Spleen (tissue), 7 donors: ENCODE measurements around the gene KCNG1.

DNA sequence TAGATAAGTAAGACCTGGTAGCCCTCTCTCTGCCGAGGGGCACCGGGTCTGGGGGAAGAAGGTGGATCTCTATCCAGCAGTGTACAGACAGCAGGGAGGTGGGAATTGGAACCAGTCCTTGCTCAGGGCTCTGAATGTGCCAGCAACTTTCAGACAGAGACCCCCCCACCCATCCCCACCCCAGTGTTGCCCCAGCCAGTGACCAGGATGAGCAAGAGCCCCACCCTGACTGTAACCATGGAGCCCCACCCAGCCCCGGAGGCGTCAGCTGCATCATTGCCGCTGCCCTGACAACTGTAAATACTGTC lies 23.6 kb downstream of the MOCS3 start:
- PRO-cap, 4 experiments: no peak in any of the 4 experiments
- RAMPAGE, long total RNA, 4 experiments: no peak in any of the 4 experiments

DNA sequence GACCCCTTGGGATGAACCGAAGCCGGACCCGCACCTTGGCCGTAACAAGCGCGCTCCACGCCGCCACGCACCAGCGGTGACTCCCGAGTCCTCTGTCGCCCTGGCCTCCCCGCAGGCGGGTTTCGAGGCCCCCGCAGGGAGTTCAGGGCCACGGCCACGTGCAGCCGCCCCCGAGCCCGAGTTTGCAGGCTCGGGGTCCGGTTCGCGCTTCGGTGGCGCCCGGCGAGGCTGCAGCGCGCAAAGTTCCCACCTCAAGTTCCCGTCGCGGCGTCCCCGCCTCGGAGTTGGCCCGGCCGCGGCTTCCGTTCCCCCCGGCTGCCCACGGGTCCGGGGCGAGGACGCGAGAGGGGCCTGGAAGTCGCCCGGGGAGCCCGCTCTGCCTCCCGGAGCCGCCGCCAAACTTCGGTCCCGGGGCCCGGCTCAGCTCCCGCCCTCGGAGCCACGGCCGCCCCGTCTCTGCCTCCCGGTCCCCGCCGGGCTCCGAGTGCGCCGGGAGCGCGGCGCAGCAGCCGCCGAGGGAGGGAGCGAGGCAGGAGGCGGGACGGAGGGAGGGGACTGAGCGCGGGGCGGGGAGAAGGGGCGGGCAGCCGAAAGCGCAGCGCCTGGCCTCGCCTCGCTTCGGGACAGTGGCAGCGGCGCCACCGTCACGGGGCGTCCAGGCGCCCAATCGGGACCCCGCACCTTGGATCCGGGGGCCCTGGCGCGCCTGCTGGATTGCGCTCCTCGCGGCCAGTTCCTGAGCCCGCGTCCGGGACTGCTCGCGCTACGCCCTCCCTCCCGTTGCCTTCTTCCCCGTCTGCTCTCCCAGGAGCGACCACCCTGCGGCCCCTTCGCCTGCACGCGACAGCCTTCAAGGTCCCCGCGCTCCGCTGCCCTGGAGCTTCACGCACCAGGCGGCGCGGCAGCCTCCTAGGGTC lies at the start of gene KCNG1:
TSS of gene KCNG1 (minus strand) at position 488 of the 917 bp plus-strand sequence.
- PRO-cap, 4 experiments: peak in 4 of 4 experiments; most common plus-strand start position 739 of the sequence (in 3); most common minus-strand start position 482 of the sequence (in 4)
- RAMPAGE, long total RNA, 4 experiments: no peak in any of the 4 experiments

DNA sequence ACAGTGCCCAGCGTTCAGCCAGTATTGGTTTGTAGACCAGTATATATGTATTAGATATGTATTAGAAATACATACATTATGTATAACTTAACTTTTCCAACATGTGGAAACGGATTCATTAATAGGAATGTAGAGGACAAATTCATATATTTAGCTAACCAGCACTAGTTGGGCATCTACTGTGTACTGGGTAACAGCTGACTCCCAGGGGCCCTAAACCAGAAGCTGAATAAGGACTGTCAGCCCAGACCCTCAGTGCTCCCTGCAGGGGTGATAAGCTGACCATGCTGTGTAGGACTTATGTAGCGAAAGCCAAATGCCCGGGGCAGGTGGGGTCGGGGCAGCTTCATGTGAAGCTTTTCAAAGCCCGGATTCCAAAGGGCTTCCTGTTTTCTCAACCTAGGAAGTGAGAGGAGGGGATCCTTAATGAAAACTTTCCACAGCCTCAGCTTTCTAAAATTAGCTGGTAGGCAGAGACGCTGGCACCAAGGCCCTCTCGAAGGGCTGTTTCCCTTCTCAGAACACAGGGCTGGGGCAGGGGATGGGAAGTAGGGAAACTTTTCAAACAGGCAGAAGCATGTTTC lies 149.1 kb downstream of the NFATC2 start:
- PRO-cap, 4 experiments: no peak in any of the 4 experiments
- RAMPAGE, long total RNA, 4 experiments: no peak in any of the 4 experiments

GRCh38 chr20:51433751-51434468 lies 108.6 kb downstream of the NFATC2 start:
- PRO-cap, 4 experiments: no peak in any of the 4 experiments
- RAMPAGE, long total RNA, 4 experiments: start-site peak on the minus strand in 1 of 4 experiments, at chr20:51433989-51434113 at its widest, 6 reads per replicate

DNA sequence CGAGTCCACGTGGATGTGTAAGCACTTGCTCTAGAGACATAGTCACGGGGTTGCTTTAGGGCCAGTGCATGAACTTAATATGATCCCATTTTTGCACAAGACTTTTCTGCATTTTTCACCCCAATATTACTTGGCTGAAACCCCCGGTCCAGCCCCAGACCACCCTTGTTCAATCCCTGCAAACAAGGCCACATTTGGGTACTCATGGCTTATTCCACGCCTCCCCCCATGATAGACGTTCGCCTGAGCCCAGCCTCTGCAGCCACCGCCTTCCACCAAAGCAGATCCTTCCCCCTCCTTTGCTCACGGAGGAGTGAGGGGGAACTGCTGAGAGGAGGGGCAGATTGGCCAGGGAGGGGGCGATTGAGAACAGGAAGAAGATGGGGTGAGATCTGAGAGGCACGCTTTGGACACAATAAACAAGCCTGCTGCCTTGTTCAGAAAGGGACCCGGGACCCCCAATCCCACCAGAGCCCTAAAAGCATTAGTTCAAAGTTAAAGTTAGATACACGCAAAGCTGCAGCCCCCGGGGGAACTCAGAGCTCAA lies 45.1 kb downstream of the NFATC2 start:
- PRO-cap, 4 experiments: peak in 1 of 4 experiments; most common plus-strand start position 372 of the sequence (in 1)
- RAMPAGE, long total RNA, 4 experiments: no peak in any of the 4 experiments

DNA sequence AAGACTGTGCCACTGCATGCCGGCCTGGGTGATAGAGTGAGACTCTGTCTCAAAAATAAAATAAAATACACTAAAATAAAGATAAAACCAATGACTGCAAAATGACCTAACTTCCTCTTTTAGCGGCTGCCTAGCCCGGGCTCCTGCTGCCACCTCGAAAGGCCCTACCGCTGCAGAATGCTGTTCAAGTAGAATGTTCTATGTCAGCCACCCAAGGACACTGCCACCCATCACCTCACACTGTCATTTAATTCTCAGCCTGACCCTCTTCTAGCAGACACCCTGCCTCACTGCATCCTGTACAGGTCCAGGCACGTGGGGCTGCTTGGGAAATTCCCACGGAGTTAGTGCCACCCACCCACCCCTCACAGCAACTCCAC lies 17.4 kb downstream of the NFATC2 start:
- PRO-cap, 4 experiments: peak in 1 of 4 experiments; most common plus-strand start position 191 of the sequence (in 1); most common minus-strand start position 156 of the sequence (in 1)
- RAMPAGE, long total RNA, 4 experiments: no peak in any of the 4 experiments

DNA sequence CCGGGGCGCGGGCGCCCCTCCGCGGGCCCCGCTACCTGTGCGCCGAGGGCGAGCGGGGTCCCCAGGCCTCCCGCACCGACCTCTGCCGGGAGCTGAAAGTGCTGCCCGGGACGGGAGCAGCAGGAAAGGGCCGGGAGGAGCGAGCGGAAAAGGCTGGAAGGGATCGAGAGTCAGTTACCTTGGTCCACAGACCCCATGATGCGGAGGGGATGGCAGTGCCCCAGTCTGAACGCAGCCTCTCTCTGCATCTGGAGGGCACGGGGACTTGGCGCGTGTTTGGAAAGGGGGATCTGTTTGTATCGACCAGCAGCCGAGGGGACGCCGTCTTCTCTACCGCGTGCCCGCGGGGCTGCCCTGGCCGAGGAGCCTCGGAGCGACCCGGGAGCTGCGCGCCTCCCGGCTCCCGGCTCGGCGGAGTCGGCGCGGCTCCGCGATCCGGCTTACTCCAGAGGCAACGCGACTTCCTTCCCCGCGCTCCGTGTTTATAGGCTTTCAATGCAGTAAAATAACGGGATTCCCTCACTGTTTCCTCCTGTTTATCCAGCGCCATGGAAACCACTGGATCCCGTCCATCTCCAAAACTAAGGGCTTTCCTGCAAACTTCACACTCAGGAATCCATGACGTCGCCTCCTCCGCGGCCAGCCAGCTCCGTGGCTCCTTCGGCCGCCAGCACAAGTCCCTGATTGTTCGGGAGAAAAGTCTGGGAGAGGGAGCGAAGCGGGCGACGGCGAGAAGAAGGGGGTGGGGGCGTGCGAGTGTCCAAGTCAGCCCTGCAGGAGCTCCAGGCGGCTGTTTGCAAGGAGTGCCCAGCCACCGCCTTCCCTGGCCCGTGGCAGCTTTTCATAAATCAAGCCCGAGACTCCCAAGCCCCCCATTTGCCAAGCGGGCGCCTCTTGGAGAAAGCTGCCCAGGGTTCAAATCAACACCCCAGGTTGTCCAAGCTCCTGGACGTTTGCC lies 20.1 kb upstream of the NFATC2 start:
- PRO-cap, 4 experiments: peak in 4 of 4 experiments; most common plus-strand start position 196 of the sequence (in 2); most common minus-strand start position 84 of the sequence (in 2)
- RAMPAGE, long total RNA, 4 experiments: no peak in any of the 4 experiments

- PRO-cap, 4 experiments: no peak in any of the 4 experiments
- RAMPAGE, long total RNA, 4 experiments: no peak in any of the 4 experiments
Observed at GRCh38 chr20:51725351-51726255, 42.6 kb downstream of the ATP9A start.

DNA sequence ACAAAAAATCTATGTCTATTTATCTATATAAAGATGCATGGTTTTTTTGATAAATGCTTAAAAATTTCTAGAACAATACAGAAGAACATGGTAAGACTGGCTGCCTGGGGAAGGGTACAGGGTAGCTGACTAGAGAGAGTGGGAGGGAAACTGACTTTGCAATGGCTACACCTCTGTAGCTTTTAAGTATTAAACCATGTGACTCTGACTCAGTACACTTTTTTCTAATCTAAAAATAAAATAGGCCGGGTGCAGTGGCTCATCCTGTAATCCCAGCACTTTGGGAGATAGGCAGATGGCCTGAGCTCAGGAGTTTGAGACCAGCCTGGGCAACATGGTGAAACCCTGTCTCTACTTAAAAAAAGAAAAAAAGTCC lies 18.6 kb downstream of the ATP9A start:
- PRO-cap, 4 experiments: no peak in any of the 4 experiments
- RAMPAGE, long total RNA, 4 experiments: no peak in any of the 4 experiments

- PRO-cap, 4 experiments: peak in 1 of 4 experiments; most common plus-strand start chr20:51801160 (in 1); most common minus-strand start chr20:51801002 (in 1)
- RAMPAGE, long total RNA, 4 experiments: no peak in any of the 4 experiments
Observed at GRCh38 chr20:51800507-51801404, 1.6 kb downstream of the SALL4 start.

DNA sequence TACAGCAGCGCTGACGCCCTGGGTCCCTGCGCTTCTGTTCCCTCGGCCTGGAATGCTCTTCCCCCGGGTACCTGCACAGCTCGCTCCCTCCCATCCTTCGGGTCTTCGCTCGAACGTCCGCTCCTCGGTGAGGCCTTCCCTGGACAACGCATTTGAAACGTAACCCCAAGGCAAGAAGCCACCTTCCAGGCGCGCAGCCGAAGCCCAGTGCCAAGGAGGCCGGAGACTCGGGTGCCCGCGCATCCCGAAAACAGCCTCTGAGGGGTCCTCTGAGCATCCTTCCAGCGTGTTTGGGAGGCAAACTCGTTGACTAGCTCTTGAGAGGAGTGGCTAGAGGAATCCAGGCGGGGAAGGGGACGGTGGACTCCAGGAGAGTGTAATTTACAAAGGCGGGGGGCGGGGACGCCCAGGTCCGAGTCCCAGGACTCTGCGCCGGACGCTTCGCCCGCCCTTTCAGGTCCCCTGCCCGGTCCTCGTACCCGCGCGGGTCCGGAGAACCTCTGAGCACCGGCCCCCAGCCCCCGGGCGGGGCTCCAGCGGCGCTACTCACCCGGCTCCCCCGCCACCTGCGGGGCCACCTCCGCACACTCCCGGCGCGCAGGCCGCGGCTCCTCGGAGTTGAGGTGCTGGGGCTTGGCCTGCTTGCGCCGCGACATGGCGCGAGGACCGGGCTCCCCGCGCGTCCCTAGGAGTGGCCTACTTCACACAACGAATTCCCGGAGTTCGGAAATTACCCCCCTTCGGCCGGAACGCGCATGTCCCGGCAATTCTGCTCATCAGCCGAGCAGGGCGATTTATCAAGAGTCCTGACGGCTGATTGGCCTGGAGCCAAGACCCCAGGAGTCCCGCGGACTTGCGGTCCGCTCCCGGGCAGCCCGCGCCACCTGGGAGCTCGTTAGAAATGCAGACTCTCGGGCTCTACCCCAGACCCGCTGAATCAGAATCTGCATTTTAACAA lies 86.7 kb downstream of the ZFP64 start:
- PRO-cap, 4 experiments: peak in 2 of 4 experiments; most common minus-strand start position 619 of the sequence (in 2)
- RAMPAGE, long total RNA, 4 experiments: no peak in any of the 4 experiments

DNA sequence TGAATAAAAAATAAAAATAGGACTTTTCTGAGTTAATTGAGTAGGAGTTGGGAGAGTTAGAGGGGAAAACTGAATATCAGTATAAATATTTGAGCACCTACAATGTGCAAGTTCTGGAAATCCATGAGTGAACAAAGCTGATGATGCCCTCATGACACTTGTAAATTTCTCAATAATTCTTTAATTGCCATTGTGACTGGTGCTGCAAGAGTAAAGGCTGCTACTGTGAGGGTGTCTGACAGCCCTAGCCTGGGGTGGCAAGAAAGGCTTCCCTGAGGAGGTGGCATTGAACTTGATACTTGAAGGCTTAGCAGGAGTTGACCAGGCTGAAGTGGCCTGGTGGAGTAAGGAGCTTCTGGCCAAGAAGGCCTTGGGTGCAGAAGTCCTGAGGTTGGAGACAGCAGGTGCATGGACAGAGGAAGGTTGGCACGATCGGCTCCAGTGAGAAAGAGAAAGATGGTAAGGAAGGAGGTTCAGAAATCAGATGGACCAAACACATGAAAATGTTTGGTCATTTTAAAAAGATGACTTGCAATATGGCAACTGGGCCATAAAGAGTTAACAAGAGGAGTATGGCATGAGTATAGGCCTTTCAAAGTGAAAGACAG lies 34.8 kb downstream of the TSHZ2 start:
- PRO-cap, 4 experiments: no peak in any of the 4 experiments
- RAMPAGE, long total RNA, 4 experiments: no peak in any of the 4 experiments

DNA sequence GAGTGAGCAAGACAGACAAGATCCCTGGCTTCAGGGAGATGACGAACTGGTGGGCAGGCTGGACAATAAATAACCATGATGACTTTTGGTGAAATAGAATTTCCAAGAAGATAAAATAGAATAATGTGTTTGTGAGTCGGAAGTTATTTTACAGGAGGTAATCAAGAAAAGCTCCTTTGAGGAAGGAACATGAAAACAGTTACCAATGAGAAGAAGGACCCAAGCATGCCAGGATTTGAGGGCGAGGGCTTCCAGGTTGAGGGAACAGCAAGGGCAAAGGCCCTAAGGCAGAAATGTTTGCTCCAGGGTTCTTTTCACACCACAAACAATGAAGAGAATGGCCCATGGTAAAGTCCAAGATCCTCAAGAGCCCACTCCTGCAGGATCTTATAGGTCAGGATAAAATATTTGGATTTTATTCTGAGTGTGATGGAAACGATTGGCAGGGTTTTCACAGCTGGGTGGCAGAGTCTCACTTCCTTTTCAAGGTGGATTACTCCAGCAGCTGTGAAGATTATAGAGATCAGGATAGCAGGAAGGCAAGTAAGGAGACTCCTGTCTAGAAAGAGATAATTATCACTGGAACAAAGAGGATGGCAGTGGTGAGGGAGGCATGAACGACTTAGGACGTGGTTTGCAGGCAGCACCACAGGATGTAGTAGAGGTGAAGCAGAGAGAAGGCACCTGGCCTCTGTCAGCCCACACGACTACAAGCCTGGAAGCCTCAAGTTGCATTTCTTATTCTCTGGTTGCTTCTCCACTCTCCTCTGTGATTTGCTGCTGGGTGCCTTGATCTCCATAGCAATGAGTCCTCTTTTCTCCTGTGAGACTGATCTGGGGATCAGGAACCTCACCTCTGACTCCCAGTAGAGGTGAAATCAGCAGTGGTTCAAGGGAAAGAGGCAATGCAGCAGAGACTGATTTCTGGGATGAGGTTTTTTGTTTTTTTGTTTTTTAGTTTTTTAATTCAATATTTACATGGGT lies 62.6 kb downstream of the TSHZ2 start:
- PRO-cap, 4 experiments: no peak in any of the 4 experiments
- RAMPAGE, long total RNA, 4 experiments: no peak in any of the 4 experiments

DNA sequence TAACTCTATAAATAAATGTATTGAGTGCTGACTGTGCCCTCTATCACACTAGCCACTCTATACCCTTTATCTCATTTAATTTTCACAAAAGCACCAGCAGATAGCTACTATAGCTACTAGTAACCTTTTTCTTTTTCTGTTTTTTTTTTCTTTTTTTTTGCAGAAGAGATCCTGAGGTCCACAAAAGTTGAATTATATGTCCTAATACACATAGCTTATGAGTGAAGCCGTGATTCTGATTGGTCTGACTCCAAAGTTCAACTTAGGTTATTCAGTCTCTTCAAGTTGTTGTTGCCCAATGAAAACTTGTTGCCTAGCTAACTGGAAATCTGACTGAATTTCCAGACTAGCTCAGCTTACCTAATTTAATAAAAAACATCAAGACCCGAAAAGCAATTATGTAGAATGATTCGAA lies 107.5 kb downstream of the TSHZ2 start:
- PRO-cap, 4 experiments: no peak in any of the 4 experiments
- RAMPAGE, long total RNA, 4 experiments: no peak in any of the 4 experiments

DNA sequence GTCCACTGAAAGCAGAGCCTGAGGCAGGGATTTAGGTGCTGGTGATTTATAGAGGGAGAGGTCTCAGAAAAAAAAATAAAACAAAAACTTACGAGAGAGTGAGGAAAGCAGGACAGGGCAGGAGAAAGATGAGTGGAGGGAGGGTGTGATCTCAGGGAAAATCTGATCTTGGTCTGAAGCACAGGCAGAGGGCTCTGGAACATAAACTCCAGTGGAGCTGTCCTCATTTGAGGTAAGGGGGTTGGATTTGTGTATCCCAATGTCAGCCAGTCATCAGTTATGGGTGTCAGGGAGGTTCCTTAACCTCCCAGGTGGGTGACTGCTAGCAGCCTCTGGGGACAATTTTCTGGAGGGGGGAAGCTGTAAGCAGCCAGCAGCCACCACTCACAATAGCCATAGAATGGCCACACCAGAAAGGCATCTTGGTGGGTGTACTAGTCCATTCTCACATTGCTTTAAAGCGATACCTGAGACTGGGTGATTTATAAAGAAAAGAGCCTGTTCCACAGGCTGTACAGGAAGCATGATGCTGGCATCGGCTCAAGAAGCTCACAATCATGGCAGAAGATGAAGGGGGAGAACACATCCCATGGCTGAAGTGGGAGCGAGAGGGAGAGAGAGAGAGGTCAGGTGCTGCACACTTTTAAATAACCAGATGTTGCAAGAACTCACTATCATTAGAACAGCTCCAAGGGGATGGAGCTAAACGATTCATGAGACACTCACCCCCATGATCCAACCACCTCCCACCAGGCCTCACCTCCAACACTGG lies 146.4 kb downstream of the TSHZ2 start:
- PRO-cap, 4 experiments: no peak in any of the 4 experiments
- RAMPAGE, long total RNA, 4 experiments: no peak in any of the 4 experiments

- PRO-cap, 4 experiments: no peak in any of the 4 experiments
- RAMPAGE, long total RNA, 4 experiments: no peak in any of the 4 experiments
Observed at GRCh38 chr20:53216801-53217658, 244.9 kb downstream of the TSHZ2 start.

DNA sequence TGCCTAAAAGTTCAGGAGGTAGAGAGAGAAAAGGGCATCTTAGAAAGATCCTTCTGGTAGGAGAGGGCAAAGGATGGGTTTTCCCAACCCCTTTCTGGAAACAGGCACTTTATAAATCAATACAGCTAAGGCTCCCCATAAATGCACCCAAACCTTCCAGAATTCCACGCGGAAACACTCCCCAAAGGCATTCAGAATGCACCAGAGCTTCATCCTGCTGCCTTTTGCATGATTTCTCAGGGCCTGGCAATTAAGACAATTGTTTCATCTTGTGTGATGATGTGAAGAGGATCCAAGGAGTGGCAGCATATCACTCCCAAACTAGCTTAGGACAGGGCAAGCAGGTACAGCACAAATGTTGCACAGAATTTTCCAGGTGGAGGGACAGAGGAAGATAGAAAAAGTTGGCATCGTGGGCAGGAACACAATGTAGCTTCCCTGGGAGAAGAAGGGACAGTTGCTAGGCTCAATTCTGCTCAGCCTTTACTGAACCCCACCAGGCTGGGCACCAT lies 275.4 kb downstream of the ZNF217 start:
- PRO-cap, 4 experiments: peak in 1 of 4 experiments; most common plus-strand start position 159 of the sequence (in 1)
- RAMPAGE, long total RNA, 4 experiments: no peak in any of the 4 experiments

DNA sequence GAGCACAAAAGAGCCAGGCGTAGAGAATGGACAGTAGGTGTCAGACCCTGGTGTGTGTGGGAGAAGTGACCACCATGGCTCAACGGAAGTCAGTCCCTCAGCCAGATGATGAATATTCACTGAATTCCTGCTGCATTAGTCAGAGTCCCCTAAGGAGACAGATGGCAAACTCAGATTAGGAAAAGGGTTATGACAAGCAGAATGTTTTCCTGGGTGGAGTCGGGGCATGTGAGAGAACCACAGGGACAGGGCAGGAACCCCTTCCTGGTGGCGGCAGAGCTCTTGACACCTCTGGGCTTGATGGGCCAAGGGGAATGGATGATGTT lies 262.1 kb downstream of the ZNF217 start:
- PRO-cap, 4 experiments: no peak in any of the 4 experiments
- RAMPAGE, long total RNA, 4 experiments: no peak in any of the 4 experiments

- PRO-cap, 4 experiments: no peak in any of the 4 experiments
- RAMPAGE, long total RNA, 4 experiments: no peak in any of the 4 experiments
Observed at GRCh38 chr20:53556310-53556543, 37.4 kb downstream of the ZNF217 start.

GRCh38 chr20:53567049-53568146 lies 26.2 kb downstream of the ZNF217 start:
- PRO-cap, 4 experiments: no peak in any of the 4 experiments
- RAMPAGE, long total RNA, 4 experiments: no peak in any of the 4 experiments